Pericardium fibroblast (primary cell): Measurements from ENCODE around the genes CCR4 and CRTAP.

- RAMPAGE, long total RNA, result no peak
Observed at GRCh38 chr3:31616906-31617135, 84.1 kb downstream of the STT3B start.

- RAMPAGE, long total RNA, result no peak
Observed at GRCh38 chr3:31617754-31618688, 85.3 kb downstream of the STT3B start.

- RAMPAGE, long total RNA, result no peak
Observed at GRCh38 chr3:32045194-32045913, 61.1 kb upstream of the GPD1L start.

- RAMPAGE, long total RNA, result no peak
Observed at GRCh38 chr3:32152219-32152971, 46.0 kb downstream of the GPD1L start.

DNA sequence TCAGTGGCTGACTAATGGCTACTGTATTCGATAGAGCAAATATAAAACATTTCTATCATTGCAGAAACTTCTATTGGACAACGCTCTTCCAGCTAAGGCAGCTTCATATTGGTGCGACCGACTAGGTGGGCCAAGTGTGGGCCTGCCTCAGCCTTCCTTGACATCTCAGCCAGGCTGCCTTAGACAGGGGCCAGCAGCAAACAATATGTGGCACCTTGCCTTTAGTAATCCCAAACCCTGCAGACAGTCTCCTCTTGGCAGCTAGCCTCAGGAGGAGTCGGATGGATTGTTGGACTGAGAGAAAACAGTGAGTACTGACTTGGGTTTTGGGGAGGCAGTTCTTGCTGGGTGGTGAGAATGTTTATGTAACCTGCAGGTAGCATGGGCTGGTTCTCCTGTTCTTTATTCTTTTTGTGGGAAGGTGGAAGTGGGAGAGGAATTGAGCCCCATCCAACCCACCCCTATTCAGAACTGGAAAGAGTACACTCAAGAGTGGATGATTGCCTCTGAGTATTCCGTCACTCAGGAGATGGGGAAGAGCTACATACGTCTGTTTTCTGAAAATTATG, 47.1 kb downstream of the GPD1L start:
- RAMPAGE, long total RNA, result no peak

- RAMPAGE, long total RNA, result no peak
Observed at GRCh38 chr3:32185910-32186533, 52.5 kb upstream of the CMTM8 start.

DNA sequence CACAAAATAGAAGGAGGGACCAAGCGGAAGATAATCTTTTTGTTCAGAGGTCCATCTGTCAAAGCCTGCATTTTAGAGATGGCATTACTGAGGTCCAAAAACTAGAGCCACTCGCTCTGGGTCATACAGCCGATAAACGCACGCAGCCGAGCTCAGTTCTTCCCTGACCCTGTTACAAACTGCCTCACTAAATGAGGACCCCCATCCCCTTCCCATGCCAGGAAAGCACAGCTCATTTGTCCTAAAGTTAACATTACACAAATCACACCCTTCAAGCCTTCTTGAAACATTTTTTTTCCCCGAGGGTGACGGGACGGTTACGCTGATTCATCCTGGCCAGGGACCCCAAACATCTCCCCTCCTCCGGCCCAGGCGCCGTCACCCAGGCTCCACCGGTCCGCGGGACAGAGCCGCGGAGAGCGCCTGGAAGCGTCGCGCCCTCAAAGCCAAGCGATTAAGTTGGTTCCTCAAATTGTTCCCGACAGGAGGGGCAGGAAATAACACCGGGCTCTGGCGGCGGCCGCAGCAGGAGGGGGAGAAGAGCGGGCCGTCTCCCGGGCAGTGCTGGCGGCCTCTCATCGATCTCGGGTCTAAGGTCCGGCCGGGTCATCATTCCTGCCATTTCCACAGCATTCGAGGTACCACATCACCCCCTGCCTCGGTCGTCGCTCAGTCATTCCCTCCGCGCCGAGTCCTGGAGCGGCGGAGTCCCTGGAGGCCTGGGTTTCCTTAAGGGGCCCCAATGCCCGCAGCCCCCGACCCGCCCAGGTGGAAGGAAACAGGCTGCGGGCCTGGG, 650 bp upstream of the CMTM8 start:
- RAMPAGE, long total RNA, result no peak

DNA sequence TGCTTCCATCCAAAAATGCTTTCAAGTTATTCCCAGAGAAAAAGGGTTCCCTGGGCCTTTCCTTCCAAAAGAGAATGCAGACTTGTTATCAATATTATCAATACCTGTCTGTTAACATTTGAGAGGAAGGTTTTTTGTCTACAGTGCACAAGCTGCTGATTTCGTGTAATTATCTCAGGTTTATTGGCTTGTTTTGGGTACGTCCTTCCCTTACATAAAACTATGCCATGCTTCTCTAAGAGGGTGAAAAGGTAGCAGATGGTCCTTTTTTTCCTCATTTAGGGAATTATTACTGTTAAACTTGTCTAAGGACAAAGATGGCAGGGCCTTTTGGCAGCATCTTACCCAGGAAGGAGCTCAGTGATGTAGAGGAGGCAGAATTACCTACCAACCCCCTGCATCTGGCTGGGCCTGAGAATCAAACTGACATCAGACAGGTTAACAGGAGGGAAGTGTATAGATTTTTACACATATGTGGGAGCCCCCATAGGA, 67.3 kb upstream of the CMTM7 start:
- RAMPAGE, long total RNA, result no peak

- RAMPAGE, long total RNA, result no peak
Observed at GRCh38 chr3:32380105-32380396, 11.6 kb upstream of the CMTM7 start.

DNA sequence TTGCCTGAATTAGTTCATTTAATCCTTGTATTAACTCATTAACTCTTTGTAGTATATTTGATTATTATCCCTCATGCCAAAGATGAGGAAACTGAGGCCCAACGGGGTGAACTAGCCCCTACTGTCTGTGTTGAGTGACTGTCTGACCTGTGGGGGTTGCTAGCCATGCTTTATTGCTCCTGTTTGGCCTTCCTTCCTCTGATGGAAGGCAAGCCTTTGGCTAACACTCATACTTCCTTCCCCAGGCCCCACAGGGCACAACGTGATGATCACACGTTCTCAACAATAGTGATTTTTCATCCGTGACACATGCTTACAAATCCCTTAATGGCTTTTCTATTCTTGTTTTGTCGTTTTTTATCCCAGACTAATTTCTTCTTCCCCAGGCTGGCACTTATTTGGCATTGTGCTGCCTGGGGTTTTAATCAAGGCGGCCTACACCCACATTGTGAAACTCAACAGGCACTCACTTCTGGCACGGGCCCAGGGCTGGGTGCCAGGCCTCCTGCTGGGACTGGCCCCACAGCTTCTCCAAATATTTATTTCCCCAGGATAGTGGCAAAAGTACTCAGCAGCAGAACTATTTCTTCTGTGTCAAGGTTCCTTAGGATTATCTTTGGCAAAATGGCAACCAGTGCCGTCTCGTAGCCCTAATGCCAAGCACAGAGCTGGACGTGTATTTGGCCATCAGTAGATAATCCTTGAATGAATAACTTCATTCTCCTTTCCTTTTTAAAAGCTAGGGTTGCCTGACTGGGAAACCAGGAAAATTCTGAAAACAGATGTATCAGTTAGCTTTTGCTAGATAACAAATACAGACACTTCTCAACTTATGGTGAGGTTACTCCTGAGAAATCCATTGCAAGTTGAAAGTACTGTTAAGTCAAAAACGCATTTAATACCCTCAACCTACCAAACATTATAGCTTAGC, 30.5 kb downstream of the CMTM7 start:
- RAMPAGE, long total RNA, result no peak

DNA sequence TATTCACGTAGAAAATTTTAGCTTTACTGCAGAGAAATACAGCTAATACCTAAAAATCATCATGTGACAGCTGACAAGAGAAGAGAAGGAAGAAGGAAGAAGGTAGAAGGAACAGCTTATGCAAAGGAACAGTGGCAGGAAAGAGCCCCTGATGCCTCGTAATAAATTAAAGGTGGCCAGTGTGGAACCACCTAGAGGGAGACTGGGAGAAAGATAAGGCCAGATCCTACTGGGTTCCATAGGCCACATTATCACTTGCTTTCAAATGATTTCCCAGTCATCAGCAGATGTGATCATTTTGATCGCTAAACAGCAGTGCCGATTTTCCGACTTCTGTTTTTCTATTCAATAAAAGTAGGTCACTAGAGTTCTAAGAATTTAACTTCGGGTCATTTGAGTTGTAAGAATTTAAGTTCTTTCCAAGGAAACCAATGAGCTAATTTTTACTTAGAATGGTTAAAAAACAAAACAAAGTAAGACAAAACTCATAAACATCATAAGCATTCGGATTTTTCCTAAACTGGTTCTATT, 1.3 kb downstream of the CMTM6 start:
- RAMPAGE, long total RNA, result no peak

GRCh38 chr3:32556069-32557135, 14.3 kb downstream of the DYNC1LI1 start:
- RAMPAGE, long total RNA, result no peak

GRCh38 chr3:32951313-32951758, at the start of gene CCR4:
TSS of gene CCR4 (plus strand) at chr3:32951644.
- RAMPAGE, long total RNA, result no peak

GRCh38 chr3:33090754-33091070, 6.2 kb downstream of the GLB1 start:
- RAMPAGE, long total RNA, result no peak

DNA sequence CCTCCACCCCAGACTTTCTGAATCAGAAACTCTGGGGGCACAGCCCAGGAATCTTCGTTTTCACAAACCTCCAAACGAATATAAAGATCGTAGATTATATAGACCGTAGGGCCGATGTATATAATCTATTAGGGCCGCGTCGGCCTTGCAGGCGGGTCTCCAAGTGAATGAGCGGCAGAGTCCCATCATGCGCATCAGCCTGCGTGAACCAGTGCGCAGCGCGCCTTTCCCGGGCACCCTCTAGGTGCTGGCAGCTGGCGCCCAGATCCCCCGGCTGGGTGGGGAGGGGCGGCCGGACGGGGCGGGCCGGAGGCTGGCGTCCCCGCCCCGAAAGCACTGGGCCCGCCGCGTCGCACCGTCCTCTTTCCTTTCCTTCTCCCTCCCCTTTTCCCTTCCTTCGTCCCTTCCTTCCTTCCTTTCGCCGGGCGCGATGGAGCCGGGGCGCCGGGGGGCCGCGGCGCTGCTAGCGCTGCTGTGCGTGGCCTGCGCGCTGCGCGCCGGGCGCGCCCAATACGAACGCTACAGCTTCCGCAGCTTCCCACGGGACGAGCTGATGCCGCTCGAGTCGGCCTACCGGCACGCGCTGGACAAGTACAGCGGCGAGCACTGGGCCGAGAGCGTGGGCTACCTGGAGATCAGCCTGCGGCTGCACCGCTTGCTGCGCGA, at the start of gene CRTAP:
Gene CRTAP, plus strand, starts transcription at position 367 of the 666 bp plus-strand sequence.
- RAMPAGE, long total RNA, result no peak

DNA sequence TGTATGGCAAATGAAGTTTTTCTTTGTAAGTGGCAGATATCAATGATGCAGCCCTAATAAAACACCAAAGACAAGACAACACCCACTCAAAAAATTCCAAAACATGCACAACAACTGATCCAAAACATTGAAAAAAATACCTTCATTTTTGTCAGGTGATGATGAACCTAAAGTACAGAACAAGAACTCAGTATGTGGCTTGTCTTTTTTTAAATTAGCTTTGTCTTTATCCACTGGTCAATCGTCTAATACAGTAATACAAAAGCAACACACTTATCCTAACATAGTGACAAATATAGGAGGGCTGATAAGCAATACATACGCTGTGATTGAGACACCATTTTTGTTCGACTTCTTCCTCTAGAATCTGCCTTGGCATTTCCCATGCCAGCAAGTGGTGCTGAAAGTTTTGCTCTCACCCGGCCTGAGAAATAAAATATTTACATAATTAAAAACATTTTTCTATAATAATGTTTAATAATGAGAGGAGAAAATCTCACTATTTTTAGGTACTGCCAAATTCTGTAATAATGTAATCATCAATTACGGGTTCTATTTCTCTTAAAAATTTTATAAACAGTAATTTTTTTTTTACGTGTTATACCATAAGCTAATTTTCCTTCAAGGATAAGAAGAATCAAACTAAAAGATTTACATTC, 125.9 kb downstream of the CLASP2 start:
- RAMPAGE, long total RNA, result no peak

DNA sequence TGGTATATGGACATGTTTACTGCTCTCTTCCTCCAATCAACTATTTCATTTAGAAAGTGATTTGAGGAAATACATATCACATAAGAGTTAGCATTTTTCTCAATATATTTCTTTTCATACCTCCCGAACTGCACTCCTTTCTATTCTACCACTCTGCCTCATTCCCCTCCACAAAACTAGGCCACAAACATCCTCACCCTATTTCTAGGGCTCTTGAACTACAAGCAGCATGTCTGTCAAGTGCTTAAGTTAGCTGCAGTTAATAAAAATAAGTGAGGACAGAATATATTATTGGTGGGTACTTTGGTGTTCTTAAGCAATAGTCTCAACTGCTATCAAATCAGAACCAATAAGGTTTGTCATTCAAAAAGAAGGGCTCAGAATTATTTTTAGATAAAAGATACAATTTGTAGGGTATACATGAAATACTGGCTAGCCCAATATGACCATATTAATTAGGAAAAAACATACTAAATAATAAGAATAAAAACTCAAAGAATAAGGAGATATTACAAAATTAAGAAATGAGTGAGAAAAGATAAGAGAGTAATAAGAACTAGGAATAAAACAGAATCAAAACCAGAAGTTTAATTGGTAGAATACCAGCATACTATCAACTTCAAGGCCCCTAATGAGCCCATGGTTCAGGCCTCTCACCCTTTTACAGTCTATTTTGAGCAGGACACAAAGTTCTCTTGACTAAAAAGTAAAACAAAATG, 124.9 kb downstream of the CLASP2 start:
- RAMPAGE, long total RNA, result no peak

DNA sequence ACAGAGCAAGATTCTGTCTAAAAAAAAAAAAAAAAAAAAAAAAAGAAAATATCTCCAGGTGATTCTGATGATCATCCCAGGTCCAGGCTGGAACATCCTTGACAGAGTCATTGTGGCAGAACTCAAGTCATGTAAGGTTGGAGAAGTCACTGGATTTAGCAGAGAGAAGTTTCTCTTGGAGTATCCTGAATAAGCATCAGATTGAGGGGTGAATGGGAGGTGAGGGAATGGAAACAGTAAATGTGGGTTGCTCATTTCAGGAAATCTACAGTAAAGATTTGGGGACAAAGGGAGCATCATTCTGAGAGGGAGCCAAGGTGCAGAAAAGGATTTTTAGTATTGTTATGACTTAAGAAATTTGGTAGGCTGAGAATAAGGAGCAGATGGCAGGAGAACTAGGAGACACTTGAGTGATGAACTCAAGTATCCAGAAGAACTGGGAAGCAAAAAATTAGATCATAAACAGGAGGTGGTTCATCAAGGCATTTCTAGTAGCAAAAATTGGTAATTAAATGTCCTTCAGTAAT, 18.1 kb downstream of the PDCD6IP start:
- RAMPAGE, long total RNA, result no peak

DNA sequence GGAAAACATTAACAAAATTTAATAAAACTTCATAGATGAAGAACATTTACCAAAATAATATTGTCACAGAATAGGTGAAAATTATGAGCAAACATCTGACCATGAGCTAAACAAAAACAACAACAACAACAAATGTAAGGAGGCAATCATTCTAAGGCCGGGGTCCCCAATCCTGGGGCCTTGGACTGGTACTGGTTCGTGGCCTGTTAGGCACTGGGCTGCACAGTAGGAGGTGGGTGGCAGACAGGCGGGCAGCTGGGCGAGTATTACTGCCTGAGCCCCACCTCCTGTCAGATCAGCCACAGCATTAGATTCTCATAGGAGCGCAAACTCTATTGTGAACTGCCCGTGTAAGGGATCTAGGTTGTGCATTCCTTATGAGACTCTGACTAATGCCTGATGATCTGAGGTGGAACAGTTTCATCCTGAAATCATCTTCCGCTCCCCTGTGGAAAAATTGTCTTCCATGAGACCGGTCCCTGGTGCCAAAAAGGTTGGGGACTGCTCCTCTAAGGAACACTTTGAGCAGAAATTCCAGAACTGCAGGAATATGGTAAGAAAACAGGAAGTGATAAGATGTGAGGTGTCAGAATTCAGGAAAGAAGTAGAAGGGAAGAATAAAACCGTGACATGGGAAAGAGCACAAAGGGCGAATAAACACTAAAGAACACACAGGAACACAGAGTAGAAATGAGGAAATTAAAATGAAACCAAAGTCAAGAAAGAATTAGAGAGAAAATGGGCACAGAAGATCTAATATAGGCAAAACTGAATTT, 57.5 kb downstream of the PDCD6IP start:
- RAMPAGE, long total RNA, result no peak

DNA sequence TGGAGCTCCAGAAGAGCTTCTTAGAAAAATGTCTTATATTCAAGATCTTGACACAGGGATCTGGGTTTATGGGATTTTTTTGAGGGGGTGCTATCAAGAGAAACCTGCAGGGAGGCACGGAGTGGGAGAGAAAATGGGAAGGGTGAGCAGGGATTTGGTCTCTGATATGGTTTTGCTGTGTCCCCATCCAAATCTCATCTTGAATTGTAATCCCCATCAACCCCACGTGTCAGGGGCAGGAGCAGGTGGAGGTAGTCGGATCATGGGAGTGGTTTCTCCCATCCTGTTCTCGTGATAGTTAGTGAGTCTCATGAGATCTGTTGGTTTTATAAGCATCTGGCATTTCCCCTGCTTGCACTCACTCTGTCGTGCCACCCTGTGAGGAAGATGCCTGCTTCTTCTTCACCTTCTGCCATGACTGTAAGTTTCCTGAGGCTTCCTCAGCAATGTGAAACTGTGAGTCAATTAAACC, 386.0 kb downstream of the PDCD6IP start:
- RAMPAGE, long total RNA, result no peak